ENCODE results near the genes NISCH, ITIH1 and ITIH4.

DNA sequence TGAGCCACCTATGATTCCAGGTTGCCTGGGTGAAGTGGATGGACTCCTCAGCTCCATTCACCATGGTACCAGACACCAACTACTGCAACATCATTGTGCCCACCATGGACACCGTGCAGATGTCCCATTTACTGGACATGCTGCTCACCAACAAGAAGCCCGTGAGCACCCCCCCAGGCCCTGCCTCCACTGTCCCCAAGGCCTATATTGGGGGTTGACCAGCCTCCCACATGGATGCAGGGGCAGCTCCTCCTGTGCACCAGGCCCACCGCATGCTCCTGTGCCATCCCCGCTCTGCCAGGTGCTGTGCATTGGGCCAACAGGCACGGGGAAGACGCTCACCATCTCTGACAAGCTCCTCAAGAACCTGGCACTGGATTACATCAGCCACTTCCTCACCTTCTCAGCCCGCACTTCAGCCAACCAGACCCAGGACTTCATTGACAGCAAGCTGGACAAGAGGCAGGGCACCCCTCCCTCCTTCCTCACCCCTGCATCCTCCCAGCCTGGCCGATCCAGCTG, 37.8 kb downstream of the BAP1 start:
- PRO-cap = no peak

DNA sequence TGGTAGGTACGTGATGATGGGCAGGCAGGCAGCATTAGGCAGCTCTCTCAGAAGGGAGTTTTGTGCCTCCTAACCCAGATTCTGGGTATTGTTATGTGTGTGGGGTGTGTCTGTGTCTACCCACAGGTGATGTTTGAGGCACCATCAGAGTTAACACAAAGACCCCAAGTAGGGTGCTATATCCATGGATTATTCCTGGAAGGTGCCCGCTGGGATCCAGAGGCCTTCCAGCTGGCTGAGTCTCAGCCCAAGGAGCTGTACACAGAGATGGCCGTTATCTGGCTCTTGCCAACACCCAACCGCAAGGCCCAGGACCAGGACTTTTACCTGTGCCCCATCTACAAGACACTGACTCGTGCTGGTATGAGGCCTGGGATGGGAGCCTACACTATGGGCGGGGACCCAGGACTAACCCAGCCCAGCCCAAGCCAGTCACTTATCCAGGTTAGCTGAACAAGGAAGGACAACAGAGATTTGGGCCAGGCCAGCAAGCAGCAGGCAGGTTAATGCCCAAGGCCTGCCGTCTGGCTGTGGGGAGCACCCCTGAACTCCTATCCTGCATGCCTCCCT, 10.3 kb downstream of the BAP1 start:
- PRO-cap = no peak

- PRO-cap = no peak
Observed at GRCh38 chr3:52452614-52453739, 864 bp downstream of the TNNC1 start.

DNA sequence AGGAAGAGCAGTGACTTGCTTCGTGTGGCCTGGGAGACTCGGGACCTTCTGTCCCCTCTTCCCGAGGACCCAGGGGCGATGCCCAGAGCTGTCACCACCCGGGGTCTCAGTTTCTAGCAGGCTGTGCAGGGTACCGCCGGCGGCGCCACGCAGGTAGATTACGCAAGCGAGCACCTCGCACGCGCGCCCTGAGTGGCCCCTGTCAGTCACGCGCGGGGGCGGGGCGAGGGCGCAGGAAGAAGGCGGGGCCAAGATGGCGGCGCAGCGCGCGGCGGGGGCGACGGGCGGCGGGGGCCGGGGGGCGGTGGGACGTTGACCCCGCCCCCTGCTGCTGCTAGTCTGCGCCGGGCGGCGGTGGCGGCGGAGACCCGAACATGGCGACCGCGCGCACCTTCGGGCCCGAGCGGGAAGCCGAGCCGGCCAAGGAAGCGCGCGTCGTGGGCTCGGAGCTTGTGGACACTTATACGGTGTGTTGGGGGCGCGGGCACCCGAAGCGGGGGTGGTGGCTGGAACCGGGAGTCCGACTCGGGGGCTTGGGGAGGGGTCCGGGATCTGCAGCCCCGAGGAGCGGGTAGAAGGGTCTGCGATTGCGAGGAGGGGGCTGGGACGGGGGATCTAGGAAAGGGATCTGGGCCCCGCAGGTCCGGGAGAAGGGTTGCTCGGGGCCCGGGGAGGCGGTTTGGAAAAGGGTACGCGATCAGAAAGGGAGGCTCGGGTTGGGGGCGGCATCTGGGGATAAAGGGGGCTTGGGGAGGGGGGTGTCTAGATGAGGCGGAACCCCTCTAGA, at the start of gene NISCH:
TSS of gene NISCH (plus strand) at position 337 of the 787 bp plus-strand sequence.
- PRO-cap = bidirectional peak, plus-strand start at position 337 of the sequence, minus-strand start at position 125 of the sequence

- PRO-cap = no peak
Observed at GRCh38 chr3:52456055-52457072, 960 bp downstream of the NISCH start.

DNA sequence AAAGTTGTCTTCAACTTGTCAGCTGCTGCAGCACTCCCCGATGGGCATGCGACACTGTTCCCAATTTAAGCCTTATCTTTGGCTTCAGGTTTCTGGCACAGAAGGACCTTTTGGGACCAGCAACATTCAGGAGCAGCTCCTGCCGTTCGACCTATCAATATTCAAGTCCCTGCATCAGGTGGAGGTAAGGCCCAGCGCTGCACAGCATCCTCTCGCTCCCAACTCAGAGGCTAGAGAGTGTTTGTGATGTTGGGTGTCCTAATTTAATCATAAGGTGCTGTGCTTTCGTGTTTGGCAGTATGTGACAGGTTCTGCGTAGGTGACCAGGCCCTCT, 16.8 kb downstream of the NISCH start:
- PRO-cap = no peak

DNA sequence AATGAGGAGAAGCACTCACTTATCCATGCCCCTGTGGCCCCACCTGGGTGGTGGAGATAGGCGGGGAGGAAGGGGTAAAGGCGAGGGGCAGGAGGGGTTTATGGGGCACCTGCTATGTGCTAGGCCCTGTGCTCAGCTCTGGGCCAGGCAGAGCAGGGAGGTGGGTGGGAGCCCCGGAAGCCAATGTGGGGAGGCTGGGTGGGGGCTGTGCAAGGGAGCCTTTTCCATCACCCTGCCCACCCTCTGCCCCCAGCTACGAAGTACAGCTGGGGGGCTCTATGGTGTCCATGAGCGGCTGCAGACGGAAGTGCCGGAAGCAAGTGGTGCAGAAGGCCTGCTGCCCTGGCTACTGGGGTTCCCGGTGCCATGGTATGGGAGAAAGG, 6.2 kb downstream of the STAB1 start:
- PRO-cap = no peak

DNA sequence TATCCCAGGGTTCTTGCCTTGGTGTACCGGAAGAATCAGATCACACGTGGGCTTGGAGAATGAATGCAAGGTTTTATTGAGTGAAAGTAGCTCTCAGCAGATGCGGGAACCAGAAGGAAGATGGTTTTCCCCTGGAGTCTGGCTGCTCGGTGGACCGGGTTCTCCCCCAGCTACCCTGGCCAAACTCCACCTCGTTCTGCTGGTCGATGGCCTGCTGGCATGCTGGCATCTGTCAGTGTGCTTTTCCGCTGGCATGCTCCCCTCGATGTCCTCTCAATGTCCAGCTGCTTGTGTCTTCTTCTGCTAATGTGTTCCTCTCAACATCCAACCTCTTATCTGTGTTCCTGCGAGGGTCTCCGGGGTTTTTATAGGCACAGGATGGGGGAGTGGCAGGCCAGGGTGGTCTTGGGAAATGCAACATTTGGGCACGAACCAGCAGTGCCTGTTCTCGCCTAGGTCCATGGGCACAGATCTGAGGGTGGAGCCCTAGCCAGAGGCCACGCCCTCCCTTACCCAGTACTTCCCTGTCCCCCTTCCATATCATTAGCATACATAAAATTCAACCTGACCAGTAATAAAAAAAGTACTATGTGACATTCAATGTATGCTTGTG, 6.7 kb downstream of the SPCS1 start:
- PRO-cap = no peak

- PRO-cap = no peak
Observed at GRCh38 chr3:52777140-52777742, at the start of gene ITIH1. Gene ITIH1, plus strand, starts transcription at chr3:52777599.

GRCh38 chr3:52817871-52819091, 12.2 kb downstream of the ITIH4 start:
- PRO-cap = no peak

GRCh38 chr3:52830483-52831483, at the start of gene ITIH4:
Gene ITIH4, minus strand, starts transcription at chr3:52830672.
- PRO-cap = no peak

DNA sequence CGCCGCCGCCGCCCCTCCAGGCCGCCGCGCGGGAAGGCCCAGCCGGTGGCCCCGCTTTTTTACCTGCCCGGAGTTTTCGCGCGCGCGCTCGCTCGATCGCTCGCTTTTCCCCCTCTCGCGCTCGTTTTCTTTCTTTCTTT, 250 bp downstream of the SFMBT1 start:
- PRO-cap = no peak

GRCh38 chr3:53084185-53085153, 38.6 kb upstream of the SFMBT1 start:
- PRO-cap = no peak

- PRO-cap = no peak
Observed at GRCh38 chr3:53164743-53165501, 3.9 kb downstream of the PRKCD start.

DNA sequence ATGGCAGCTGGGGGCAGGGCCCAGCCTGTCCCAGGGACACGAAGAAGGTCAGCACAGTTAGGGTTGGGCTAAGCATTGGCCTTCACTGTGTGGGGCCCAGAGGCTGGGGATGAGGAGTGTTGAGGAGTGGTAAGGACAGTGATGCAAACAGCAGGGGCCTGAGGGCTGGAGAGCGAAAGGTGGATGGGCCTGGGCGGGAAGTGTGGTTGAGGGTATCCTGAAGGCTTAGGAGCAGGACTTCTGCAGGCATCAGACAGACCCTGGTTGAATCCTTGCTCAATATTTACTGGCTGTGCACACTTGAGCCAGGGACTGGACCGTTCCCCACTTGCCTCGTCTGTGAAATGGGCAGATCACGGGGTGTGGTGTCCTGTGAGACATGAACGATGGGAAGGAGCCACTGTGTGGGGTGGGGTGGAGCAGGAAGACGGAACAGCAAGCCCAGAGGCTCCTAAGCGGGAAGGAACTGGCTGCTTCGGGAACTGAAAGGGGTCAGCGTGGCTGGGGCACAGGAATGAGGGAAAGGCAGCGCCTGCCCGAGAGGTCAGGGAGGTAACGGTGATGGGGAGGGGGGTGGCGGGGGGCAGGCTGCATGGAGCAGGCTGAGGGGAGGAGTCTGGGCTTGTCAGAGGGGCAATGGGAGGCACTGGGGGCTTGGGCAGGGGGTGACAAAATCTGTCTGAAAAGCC, 7.4 kb downstream of the PRKCD start:
- PRO-cap = no peak

- PRO-cap = no peak
Observed at GRCh38 chr3:53184700-53185010, 23.6 kb downstream of the PRKCD start.

DNA sequence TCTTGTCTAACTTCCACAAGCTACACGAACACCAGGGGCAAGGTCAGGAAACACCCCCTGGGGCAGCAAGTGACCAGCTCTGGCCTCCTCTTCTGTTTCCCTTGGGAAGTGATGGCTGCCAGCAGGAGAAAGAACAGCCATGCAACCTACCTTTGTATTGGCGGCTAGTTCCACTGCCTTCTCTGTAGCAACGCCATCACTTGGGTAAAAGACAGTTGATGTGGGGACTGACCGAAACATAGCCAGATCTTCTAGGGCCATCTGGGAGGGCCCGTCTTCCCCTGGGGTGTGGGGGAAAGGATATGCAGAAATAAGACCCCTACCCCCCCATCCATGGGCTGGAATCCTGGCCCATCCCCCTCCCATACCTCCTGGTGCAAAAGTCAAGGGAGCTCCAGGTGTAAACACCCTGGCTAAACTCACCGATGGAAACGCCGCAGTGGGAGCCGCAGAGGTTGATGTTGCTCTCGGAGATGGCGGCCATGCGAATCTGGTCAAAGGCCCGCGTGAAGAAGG, 26.9 kb downstream of the TKT start:
- PRO-cap = no peak

- PRO-cap = no peak
Observed at GRCh38 chr3:53292174-53292796, 36.5 kb upstream of the TKT start.

DNA sequence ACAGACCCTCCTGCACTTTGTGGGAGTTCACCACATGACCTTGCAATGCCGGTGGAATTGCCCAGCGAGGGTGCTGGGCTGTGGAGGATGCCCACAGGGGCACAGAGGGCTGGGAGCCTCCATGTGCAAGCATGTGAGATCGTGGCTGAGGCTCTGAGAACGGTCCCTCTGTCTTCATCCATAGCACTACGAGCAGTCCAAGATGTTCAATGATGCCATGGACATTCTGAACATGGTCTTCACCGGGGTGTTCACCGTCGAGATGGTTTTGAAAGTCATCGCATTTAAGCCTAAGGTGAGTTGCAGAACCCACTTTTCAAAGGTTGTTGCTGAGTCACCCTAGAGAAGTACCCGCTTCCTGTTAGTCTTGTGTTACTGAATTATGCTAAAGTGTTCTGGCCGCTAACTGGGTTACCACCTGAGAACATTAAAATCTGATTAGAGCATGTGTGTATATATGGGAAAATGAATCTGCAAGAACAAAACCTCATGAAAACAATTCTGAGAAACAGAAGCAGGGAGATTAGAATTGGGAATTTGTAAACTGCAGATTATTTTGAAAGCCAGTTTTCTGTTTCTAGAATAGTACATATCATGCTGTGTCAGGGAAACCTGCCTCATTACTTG, 92.7 kb downstream of the CHDH start:
- PRO-cap = no peak

DNA sequence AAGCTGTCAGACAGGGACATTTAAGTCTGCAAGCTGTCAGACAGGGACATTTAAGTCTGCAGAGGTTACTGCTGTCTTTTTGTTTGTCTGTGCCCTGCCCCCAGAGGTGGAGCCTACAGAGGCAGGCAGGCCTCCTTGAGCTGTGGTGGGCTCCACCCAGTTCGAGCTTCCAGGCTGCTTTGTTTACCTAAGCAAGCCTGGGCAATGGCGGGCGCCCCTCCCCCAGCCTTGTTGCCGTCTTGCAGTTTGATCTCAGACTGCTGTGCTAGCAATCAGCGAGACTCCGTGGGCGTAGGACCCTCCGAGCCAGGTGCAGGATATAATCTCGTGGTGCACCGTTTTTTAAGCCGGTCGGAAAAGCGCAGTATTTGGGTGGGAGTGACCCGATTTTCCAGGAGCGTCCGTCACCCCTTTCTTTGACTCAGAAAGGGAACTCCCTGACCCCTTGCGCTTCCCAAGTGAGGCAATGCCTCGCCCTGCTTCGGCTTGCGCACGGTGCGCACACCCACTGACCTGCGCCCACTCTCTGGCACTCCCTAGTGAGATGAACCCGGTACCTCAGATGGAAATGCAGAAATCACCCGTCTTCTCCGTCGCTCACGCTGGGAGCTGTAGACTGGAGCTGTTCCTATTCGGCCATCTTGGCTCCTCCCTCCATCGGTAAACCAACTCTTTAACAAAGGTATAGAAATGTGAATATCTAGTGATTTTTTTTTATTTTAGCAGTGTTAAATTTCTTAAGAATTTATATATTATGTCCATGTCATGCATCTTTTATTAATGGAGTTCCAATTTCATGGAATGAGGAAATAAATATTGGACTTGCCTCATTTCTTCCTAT, 35.7 kb upstream of the SELENOK start:
- PRO-cap = no peak